Measurements from ENCODE around the genes ZSCAN23, OR2J3, OR14J1, MAS1L and ZFP57.

DNA sequence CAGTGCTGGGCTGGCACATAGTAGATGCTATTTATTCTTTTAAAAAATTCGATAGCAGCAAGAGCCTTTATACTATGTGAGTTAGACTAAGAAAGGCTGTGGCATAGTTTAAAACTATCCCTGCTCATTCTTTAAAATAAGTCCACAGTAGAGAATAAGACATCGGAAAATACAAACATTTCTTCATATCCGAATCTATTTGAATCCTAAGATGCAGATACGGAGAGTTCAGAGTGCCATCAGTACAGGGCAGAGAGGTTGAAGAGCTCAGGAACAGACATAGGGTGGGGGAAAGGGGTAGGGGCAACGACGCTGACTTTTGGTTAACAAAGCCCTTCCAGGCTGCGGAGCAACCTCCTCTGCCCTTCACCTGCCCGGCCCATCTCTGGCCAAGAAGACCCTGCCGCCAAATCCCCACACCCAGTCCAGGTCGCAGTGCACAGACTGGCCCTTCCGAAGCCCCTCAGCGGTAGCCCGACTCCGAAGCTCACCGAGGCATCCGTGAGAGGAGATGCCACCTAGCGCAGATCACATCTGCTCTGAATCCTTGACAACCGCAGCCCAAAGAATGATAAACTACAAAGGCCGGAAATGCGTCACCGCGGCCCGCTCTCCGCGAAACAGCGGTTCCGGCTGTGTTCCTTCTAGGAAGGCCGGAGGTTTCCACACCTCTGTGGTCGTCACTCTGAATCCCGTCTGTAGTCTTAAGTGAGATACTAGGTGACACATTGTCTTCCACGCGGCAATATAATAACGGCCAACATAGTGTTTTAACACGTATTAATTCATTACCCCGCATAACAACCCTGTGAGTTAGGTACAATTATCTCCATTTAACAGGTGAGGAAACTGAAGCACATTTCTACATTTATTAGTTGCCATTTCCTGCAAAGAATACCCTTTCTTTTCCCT, at the start of gene ZSCAN23:
ZSCAN23 (minus strand) TSS at position 584 of the 912 bp plus-strand sequence.
- PRO-cap, result bidirectional peak, plus-strand start at position 619 of the sequence, minus-strand start at position 536 of the sequence

DNA sequence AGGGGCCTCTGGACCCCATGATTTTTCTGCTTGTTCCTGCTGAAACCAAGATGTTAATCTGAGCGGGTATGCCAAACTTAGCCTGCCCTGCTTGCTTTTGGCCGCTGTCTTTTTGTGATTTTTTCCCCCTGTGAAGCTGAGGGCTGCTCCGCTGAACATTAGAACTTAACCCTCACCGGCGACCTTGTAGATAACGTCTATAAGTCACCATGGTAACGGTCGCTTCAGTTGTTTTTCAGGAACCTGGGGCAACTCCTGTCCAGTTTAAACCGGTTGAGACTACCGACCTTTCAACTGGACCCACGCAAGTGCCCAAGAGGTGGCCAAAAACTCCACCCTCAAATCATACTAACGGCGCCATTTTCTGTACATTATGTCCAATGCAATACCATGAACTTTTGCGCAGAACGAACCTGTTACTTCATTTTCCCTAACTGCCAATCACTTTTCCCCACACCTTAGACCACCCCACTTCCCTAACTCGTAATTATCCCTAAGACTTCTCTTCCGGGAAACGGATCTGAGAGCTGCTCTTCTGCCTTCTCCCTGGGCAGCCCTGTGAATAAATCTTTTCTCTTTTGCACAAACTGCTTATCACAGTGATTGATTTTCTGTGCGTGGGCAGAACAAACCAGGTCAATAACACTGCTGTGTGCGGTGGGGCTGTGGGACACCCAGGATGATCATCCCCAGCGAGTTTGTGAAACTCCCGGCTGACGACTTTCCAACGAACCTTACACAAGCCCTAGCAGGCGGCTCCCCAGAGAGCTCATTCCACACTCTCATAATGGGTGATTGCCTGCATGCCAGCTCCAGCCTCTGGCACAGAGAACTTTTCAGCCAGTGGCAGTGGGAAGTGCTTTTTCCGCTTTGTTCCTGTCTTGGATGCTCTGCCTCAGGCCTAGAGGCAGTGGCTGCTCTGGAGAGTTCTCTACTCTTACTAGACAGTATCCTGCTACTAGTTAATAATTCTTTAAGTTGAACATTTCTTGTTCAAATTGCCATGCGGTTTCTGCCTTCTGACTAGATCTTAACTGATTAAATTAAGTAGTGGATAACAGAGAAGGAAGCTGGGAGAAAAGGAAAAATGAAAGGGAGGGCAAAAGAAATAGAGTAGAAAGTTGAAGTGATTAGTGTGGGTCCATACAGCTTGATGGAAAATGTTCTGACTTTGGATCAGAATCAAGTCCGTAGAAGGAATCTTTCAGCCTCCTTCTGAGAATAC, 28.6 kb downstream of the GPX5 start:
- PRO-cap, result no peak

- PRO-cap, result unidirectional peak, minus-strand start at chr6:28658313
Measured at GRCh38 chr6:28658050-28659015, 71.2 kb upstream of the SCAND3 start.

- PRO-cap, result unidirectional peak, minus-strand start at chr6:28696007
Measured at GRCh38 chr6:28695586-28696243, 108.6 kb upstream of the SCAND3 start.

DNA sequence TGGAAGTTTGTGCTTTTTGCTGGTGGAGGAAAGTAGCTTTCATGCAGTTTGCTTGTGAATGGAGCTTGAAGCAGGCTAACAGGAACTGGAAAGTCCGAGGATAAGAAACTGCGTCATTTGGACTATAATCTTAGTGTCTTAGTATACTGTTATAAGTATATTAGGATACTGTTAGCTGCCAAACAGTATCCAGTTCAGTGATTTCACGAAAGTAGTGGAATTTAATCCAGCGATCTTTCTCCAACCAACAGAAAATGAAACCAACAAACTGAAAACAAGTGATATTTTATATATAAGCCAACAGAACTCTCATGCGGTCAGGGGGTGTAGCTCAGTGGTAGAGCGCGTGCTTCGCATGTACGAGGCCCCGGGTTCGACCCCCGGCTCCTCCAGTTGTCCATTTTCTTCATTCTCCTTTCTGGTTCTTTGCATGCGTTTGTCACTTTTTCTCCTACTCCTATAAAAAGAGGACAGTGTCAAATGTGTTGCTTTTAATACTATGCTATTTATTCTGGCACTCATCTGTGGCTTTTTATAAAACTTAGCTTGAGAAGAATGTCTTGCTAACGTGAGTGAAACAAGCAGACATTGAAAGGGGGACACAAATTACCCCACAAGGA, 142.0 kb upstream of the SCAND3 start:
- PRO-cap, result unidirectional peak, plus-strand start at position 316 of the sequence

DNA sequence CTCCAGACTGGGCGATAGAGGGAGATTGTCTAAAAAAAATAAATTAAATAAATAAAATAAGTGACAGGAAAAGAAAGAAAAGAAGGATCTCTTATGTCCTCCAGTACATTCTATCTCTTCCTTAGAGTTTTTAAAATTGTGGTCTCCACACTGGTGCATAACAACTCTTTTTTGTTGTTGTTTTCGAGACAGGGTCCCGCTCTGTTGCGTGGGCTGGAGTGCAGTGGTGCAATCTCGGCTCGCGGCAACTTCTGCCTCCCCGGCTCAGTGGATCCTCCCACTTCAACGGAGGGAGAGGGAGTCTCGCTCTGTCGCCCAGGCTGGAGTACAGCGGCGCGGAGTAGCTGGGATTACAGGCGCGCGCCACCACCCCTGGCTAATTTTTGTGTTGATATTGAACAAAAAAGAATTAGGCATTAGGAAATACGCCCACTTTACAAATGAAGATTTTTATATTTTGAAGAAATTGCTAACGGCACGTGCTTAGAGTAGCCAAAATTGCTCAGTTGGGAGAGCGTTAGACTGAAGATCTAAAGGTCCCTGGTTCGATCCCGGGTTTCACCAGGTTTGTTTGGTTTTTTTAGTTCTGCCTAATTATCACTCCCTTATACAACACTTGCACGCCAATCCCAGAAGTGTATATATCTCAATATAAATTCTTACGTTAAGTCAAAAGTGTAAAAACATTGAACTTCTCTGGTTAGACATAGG, 159.7 kb downstream of the TRIM27 start:
- PRO-cap, result no peak

GRCh38 chr6:28863357-28864752, 59.9 kb downstream of the TRIM27 start:
- PRO-cap, result unidirectional peak, minus-strand start at chr6:28863757

DNA sequence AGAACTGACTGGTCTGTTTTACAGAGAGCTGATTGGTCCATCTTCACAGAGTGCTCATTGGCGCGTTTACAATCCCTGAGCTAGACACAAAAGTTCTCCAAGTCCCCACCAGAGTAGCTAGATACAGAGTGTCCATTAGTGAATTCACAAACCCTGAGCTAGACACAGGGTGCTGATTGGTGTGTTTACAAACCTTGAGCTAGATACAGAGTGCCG, 57.9 kb downstream of the TRIM27 start:
- PRO-cap, result no peak

DNA sequence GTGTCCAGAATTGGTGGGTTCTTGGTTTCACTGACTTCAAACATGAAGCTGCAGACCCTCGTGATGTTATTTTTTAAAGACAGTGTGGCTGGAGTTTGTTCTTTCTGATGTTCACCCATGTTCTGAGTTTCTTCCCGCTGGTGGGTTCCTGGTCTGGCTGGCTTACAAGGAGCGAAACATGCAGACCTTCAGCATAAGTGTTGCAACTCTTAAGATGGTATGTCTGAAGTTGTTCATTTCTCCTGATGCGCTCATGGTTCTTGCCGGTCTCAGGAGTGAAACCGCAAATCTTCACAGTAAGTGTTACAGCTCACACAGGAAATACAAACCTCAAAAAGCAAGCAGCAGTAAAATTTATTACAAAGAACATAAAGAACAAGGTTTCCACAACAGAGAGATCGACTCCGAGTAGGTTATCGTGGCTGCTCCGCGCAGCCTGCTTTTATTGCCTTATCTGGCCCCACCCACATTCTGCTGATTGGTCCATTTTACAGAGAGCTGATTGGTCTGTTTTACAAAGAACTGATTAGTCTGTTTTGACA, 39.4 kb downstream of the TRIM27 start:
- PRO-cap, result unidirectional peak, minus-strand start at position 418 of the sequence

DNA sequence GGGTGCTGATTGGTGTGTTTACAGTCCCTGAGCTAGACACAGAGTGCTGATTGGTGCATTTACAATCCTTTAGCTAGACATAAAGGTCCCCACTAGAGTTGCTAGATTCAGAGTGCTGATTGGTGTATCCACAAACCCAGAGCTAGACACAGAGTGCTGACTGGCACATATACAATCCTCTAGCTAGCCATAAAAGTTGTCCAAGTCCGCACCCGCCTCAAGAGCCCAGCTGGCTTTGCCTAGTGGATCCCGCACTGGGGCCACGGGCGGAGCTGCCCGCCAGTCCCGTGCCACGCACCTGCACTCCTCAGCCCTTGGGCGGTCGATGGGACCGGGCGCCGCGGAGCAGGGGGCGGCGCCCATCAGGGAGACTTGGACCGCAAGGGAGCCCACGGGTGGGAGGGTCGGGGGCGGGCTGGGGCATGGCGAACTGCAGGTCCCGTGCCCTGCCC, 38.9 kb downstream of the TRIM27 start:
- PRO-cap, result no peak

GRCh38 chr6:29107776-29108219, at the start of gene OR2J3:
TSS of gene OR2J3 (plus strand) at chr6:29108058.
- PRO-cap, result no peak

DNA sequence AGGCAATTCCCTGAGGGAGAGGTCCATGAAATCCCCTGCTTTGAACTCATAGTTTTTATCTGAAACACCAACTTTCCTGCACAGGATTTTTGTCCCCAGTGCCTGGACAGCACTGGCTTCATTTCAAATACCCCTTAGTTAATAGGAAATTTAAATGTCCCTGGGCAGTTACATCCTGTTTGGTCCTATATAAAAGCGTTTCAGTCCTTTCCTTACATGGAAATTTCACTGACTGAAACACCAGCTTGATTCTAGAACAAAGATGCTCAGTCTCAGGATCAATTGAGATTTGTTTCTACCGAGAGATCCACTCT, at the start of gene OR14J1:
OR14J1 (plus strand) TSS at position 229 of the 314 bp plus-strand sequence.
- PRO-cap, result no peak

DNA sequence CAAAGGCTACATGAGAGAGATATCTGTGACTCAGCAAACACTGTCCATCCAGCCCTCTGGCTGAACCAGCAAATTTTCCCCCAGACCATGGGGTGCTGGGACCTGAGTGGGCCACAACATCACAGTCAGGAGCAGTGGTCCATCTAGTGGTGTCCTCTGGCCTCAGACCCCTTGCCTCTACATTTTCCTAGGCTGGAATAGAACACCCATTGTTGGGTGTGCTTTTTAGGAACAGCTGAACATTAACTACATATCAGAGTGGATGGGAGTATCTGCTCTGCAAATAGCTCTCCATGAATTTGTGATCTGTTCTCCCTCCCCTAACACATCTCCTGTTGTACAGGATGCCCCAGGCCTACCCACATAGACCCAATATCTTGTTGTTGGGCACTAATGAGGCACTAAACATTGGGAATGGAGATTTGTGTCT, at the start of gene MAS1L:
MAS1L (minus strand) TSS at position 143 of the 430 bp plus-strand sequence.
- PRO-cap, result no peak

DNA sequence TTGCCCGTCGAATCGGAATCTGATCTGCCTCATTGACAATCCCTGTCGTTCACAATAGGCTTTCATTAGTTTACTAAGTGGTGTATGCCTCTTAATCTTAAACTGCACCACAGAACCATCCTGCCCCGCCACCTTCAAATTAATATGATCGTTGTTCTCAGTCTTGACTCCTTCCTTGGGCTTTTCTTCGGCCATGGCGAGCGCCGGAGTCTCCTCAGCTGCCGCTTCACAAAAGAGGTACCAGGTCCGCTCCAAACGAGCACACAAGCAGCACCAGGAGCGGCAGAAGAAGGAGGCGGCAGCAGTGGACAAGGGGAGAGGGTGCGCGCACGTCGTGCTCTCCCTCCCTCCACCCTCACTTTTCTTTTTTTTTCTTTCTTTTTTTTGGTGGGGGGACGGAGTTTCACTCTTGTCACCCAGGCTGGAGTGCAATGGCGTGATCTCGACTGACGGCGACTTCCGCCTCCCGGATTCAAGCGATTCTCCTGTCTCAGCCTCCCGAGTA, 3.2 kb upstream of the GABBR1 start:
- PRO-cap, result no peak

DNA sequence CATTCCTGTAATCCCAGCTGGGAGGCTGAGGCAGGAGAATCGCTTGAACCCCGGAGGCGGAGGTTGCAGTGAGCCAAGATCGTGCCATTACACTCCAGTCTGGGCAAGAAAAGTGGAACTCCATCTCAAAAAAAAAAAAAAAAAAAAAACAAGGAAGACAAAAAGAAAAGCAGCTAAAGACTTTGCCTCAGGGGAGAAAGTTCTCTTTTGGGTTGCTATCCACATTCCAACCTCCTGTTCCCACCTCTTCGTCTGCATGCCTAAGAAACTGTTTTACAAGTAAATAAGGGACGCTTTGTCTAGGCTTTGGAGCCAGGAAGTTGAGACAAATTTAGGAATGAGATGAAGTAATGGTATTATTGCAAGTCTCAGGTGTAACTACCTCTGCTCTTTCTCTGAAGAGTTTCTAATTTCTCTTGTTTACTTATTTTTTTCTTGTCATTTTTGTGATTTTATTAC, 4.8 kb downstream of the MOG start:
- PRO-cap, result no peak

- PRO-cap, result no peak
Measured at GRCh38 chr6:29677062-29677864, 3.7 kb downstream of the ZFP57 start.

- PRO-cap, result no peak
Measured at GRCh38 chr6:29680902-29681431, at the start of gene ZFP57. TSS of gene ZFP57 (minus strand) at chr6:29681152.

- PRO-cap, result no peak
Measured at GRCh38 chr6:29763607-29764074, 40.4 kb downstream of the HLA-F start.

DNA sequence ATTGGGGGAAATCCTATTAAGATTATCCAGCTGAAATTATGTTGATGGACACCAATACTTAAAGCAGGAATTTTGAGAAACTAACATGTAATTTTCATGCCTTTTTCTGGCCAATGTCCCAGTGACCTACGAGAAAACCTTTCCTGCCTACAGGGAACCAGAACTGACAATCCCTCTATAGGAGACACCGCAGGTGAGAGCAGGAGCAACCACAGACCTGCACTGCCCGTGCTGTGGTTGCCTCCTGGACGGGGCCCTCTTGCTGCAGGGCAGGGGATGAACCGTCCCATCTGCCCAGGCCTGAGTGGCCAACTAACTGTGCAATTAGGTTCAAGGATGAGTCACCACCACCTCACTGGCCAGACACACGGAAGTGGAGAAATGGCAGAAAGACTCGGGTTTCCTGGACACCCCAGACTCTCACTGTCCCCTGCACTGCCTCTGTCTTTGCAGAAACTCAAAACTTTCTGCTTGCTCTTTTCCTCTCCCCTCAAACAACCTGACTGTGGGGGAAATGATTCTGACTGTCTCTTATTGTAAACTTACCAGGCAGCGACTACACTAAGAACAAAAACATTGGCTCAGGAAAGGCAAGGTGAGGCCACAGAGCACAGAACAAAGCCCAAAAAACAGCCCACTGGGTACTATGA, 13.8 kb upstream of the HLA-G start:
- PRO-cap, result unidirectional peak, plus-strand start at position 366 of the sequence

DNA sequence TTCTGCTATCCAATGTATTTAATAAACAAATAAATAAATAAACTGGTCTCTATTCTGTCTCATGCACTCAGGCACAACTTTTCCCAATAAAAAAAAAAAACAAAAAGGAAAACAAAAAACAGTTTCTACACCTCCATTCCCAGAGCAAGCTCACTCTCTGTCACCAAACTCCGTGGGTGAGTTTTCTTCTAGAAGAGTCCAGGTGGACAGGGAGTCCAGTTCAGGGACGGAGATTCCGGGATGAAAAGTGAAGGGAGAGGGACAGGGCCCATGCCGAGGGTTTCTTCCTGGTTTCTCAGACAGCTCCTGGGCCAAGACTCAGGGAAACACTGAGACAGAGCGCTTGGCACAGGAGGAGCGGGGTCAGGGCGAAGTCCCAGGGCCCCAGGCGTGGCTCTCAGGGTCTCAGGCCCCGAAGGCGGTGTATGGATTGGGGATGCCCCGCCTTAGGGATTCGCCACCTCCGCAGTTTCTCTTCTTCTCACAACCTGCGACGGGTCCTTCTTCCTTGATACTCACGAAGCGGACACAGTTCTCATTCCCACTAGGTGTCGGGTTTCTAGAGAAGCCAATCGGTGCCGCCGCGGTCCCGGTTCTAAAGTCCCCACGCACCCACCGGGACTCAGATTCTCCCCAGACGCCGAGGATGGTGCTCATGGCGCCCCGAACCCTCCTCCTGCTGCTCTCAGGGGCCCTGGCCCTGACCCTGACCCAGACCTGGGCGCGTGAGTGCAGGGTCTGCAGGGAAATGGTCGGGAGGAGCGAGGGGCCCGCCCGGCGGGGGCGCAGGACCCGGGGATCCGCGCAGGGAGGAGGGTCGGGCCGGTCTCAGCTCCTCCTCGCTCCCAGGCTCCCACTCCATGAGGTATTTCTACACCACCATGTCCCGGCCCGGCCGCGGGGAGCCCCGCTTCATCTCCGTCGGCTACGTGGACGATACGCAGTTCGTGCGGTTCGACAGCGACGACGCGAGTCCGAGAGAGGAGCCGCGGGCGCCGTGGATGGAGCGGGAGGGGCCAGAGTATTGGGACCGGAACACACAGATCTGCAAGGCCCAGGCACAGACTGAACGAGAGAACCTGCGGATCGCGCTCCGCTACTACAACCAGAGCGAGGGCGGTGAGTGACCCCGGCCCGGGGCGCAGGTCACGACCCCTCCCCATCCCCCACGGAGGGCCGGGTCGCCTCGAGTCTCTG, 54.8 kb upstream of the HLA-A start:
- PRO-cap, result bidirectional peak, plus-strand start at position 625 of the sequence, minus-strand start at position 308 of the sequence; bidirectional peak, plus-strand start at position 1,063 of the sequence, minus-strand start at position 1,067 of the sequence